Tibial artery (tissue), 1 donor: ENCODE results near the genes BEST2 and C19orf53.

- PRO-cap, result no peak
These were observed 20.1 kb downstream of the MAN2B1 start for GRCh38 chr19:12646353-12646915.

DNA sequence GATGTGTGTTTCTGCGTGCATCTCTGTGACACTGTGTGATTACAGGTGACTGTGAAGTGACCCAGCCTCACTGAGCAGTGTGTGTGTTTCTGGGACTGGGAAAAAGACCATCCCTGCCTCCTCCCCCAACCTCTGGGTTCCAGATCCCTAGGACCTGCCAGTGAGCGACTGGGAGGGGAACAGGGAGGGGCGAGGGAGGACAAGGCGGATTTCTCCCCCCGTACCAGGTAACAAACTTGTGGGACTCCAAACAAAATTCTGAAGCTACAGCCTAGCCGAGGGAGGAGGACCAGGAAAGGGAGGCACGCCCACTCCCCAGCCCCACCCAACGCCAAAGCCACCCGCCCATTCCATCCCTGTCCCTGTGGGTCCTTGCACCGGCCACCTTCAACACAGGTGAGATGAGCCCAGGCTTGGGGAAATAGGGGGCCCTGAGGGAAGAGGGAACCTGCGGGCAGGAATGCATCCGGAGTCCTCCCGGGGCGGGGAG is at the start of gene BEST2:
Gene BEST2 (plus strand): TSS at position 348 of the 490 bp plus-strand sequence.
- PRO-cap, result no peak

DNA sequence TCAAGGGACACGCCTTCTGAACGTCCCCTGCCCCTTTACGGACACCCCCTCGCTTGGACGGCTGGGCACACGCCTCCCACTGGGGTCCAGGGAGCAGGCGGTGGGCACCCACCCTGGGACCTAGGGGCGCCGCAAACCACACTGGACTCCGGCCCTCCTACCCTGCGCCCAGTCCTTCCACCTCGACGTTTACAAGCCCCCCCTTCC is 1.4 kb downstream of the JUNB start:
- PRO-cap, result bidirectional peak, plus-strand start at position 44 of the sequence, minus-strand start outside the sequence

GRCh38 chr19:12841053-12841967 is 3.0 kb downstream of the MAST1 start:
- PRO-cap, result no peak

- PRO-cap, result no peak
These were observed 1.1 kb upstream of the CALR start for GRCh38 chr19:12937219-12937718.

DNA sequence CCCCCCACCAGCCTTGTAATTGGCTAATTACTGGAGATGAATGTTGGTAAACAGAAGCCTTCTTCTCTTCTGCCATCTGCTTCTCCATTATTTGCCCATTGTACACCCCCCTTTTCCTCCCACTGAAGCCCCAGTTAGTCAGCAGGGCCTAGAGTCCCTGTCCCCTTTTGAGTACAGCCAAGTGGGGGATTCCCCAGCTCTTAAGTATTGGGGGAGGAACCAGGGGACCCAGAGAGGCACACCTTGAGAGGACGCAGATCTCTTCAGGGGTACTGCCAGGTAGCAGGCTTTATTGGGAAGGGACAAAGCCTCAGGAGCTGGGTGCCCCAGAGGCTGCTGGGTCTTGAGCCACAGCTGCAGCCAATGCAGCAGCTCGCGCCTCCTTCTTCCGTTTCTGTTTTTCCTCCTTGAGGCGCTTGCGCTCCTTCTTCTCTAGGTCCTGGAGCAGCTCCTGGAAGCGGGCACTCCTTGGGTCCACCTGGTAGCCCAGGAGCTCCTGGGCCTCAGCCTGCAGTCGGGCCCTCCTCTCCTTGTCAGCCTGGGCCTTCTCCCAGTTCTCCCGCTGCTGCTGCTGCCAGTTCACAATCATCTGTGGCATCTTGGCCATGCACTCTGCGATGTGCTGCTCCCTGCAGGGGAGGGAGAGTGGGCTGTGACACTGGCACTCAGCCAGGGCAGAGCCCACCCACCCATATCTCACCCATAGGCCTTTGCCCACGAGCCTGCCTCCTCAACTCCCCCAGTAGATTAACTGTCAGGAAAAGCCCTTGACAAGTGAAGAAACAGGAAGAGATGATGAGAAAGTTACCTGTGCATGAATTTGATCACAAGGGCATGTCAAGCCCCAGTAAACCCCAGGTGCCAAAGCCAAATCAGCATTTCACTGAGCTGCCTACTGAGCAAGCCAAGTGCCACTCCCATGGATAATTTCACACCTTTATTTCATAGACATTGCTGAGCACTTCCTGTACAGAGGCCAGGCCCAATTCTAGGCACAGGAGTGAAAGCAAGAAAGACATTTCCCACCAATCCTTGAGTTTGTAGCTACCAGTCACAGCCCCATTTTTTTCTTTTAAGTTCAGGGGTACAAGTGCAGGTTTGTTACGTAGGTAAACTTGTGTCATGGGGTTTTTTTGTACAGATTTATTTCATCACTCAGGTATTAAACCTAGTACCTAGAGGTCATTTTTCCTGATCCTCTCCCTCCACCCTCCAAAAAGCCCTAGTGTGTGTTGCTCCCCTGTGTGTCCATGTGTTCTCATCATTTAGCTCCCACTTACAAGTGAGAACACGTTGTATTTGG is 2.7 kb downstream of the GADD45GIP1 start:
- PRO-cap, result no peak

DNA sequence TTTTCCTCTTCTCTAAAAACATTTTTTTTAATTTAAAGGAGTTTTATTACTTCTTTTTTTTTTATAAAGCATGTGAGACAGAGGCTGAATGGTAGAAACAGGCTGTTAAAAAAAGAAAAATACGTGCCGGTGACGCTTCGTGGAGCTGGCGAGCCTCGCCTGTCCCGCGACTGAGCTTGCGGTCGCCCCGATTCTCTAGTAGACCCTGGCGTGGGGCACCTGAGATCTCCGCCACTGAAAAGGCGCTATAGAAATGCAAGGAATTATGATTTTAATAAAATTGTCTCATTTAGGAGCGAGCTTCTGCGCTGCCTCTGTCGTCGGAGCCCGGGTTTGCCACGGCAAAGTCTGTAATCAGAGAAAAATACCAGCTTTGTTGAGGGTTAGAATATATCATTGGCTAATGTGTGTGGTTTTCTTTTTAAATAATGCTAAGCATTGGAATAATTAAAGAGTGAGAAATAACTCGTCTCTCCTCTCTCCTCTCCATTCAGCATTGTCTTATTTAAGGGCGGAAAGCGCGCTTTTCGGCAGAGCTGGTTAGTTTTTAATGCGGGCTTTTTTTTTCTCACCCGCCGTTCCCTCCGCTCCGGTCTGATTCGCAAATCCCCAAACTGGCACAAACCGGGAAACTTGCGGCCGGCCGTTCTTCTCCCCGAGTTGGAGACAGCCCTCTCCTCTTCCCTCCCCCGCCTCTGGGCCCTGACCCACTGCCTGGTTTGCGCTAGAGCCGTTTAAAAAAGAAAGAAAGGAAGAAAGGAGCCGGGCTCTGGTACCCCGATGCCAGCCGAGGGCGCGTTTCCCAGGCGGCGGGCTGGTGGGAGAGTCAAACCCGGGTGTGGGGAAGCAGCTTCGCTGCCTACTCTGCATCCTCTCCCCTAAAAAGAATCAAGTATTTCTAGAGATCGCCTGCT is 18.6 kb downstream of the NFIX start:
- PRO-cap, result no peak

- PRO-cap, result no peak
These were observed 30.8 kb downstream of the NFIX start for GRCh38 chr19:13025541-13026936.

DNA sequence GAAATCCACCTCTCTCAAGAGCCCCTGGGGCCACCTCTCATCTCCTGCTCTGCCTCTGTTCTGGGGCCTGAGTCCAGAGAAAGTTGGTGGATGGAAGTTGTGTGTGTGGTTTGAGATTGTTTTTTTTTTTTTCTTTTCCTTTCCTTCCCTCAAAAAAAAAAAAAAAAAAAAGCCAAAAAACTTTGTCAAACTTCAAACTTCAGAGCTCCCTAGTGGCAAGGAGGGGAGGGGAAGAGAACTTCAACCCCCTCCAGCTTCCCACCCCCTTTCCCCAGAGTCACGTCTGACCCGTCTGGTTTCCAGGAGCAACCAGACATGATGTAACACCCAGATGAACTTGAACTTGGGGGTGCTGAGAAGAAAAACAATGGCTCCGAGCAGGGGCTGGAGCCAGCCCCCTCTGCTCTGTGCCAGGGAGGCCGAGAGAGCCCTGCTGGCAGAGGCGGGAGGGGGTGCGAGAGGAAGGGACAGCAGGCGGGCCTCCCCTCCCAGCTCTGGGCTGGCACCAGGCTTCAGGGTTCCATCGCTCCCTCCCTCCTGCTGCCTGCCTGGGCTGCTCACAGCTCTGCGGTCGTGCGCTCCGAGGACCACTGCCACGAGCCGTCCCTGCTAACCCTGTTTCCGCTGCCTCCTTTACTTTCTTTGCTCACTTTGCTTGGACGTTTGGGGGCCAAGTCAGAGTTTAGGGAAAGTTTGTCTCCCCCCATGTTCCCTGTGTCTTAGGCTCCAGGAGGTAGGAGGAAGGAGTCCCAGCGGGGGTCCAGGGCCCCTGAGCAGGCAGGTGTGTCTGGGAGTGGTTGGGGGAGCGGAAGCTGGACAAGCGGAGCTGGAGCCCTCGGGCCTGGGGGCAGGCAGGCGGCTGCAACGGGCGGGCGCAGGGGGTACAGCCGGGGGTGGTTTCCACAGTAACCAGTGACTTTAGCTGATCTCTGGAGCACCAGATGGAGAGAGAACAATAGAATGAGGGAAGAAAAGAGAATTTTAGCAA is 11.1 kb downstream of the LYL1 start:
- PRO-cap, result unidirectional peak, plus-strand start at position 439 of the sequence; unidirectional peak, plus-strand start at position 560 of the sequence

- PRO-cap, result no peak
These were observed 1.2 kb downstream of the LYL1 start for GRCh38 chr19:13101195-13102136.

DNA sequence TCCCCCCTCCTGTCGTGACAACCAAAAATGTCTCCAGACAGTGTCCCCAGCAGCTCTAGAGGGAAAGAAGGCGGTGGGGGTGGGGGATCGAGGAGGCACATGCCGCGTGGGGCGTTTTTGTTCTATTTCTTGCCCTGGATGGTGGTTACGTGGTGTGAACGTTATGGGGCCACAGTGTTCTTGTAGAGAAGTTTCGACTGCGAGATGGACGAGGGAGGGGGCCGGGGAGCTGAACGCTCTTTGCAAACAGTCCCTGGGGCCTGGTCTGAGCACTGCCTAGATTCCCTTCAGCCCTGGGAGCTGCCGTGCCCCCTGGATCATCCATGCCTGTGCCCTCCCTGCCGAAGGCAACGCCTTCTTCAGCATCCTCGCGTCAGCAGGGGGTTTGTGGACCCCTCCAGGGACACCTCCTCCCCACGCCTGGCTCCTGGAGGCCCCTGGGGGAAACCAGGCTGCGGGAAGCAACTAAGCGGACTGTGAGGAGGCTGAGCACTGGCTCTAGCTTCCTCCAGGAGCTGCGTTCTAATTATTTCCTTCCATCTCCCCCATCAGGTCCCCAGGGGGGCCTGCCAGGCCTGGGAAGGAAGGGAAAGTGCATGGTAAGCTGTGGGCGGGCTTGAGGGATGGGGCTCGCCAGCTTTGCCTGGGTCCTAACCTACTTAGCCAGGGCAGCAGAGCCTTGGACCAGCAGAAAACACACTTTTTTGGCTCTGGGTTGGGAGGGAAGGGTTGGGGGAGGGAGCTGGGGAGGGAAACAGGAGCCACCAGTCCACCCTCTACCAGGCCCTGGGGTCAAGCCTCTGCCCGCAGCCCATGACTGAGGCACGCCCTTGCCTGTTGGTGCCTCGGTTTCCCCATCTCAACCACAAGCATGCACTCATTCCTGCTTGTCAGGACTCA is 131.6 kb downstream of the IER2 start:
- PRO-cap, result no peak

DNA sequence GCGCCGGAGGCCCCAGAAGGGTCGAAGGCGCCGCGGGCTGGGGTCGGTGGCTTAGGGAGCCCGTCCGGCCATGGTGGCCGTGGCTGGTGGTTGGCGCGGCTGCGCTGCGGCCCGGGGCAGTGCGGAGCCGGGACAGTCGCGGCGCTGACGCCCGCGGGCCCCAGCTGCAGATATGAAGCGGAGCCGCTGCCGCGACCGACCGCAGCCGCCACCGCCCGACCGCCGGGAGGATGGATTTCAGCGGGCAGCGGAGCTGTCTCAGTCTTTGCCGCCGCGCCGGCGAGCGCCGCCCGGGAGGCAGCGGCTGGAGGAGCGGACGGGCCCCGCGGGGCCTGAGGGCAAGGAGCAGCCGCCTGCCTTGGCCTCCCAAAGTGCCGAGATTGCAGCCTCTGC is 45.2 kb upstream of the YJU2B start:
- PRO-cap, result no peak

DNA sequence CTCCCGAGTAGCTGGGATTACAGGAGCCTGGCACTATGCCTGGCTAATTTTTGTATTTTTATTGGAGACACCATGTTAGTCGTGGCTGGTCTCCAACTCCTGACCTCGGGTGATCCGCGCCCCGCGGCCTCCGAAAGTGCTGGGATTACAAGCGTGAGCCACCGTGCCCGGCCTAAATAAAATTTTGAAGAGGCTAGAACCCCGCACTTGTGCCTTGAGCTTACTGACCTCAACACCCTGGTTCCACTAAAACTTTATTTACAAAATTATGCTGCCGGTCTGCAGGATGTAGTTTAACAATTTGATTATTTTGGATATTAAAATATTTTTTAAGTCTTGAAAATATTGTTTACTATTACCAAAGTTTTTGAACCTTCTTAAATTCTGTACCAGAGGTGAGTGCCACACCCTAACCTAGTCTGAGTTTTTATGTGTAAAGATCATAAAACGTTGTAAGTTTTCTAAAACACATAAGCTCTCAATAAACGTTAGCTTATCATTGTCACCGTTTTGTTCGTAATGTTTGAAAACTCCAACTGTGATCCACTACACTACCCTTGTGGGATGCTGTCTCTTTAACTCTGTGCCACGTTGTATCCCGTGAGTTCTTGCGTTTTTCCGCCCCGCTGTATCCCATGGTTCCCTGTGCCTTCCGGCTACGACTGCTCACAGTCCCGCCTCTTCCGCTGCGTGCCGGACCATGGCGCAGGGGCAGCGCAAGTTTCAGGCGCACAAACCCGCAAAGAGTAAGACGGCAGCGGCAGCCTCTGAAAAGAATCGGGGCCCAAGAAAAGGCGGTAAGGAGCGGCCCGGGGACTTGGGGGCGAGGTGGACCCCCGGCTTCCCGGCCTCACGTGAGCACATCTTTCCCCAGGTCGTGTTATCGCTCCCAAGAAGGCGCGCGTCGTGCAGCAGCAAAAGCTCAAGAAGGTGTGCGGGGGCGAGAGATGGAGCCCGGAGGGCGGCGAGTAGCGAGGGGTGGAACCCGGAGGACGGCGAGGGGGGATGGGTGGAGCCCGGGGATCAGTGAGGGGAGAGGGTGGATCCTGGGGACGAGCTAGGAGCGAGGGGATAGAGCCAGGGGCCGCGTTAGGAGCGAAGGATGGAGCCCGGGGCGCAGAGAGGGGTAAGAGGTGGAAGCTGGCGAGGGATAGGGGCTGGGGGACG is at the start of gene C19orf53:
Gene C19orf53 (plus strand): TSS at position 679 of the 1,167 bp plus-strand sequence.
- PRO-cap, result bidirectional peak, plus-strand start at position 689 of the sequence, minus-strand start at position 521 of the sequence

- PRO-cap, result no peak
These were observed 851 bp upstream of the ZSWIM4 start for GRCh38 chr19:13794332-13794852.

- PRO-cap, result unidirectional peak, minus-strand start at chr19:13796874
These were observed 1.3 kb downstream of the ZSWIM4 start for GRCh38 chr19:13796274-13797258.

GRCh38 chr19:13835581-13836531 is 40.6 kb downstream of the ZSWIM4 start:
- PRO-cap, result no peak

GRCh38 chr19:13838703-13839446 is 38.1 kb upstream of the NANOS3 start:
- PRO-cap, result bidirectional peak, plus-strand start at chr19:13839202, minus-strand start at chr19:13839001

DNA sequence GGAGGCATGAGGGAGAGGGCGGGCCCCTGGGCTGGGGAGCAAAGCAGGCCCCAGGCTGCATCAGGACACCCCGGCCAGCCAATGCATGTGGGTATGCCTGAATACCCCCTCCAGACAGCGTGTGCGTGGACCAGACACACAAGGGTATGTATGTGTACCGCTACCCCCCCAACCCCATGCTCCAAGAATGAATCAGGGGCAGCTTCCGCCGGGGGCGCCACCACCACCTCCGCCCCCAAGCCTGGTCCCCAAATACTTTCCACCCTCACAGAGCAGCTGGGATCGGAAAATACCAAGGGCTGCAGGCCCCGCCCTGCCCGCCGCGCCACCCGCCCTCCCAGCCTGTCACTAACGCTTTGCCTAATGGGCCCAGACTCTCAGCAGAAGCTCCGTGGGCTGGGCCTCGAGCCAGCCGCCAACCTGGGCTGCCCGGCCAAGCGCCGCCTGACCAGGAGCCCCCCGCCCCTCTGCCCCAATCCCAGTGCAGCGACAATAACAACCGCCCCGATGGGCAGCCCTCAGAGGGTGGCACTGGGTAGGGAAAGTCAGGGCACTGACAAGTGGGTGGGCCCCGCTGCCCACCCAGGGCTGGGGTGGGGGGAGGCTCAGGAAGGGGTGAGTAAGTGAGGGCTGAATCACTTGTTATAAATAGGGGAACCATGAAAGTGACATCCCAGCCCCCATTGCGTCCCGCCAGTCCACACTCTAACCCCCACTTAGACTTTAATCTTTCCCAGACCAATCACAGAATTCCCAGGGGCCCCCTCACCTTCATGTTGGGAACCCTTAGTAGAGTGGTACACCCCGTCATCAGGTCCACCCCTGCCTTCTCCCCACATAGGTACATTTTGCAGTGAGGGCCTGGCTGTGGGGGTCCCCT is 37.2 kb upstream of the NANOS3 start:
- PRO-cap, result bidirectional peak, plus-strand start at position 383 of the sequence, minus-strand start at position 555 of the sequence

DNA sequence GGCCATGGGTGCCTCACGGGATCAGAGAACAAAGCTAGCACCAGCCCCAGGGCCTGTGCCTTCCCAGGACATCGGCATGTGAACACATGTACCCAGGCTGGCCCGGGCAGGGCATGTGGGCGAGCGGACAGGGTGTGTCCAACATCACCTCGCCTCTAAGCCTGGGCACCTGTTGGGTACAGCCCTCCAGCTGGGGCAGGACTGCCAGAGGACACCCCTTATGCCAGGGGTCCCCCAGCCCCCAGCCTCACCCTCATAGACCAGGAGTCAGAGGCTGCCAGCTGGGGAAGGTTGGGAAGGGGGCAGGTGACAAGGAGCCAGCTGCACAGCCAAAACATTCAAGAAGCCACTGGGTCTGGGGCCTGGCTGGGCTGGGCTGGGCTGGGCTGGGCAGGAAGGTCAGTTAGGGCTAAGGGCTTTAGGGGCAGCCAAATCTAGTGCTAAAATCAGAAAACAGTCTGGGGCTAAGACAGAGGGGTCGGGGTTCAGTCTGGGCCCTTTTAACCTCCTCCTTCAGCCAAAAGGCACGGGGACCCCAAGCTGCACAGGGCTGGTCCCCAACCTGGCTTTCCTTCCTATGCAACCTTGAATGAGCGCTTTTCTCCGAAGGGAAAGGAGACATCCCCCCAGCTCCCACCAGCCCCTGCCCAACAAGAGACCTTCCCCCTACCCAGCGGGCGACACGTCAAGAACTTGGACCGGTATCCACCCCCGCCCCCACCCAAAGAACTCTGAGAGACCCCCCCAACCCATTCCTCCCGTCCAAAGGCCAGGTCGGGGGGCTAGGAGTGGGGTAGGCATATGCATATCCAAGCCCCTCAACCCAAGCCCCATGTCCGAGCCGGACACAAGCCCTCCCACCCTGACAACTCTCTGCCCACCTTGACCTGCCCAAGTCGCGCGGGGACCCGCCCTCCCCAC is 35.2 kb upstream of the NANOS3 start:
- PRO-cap, result bidirectional peak, plus-strand start at position 341 of the sequence, minus-strand start at position 76 of the sequence

DNA sequence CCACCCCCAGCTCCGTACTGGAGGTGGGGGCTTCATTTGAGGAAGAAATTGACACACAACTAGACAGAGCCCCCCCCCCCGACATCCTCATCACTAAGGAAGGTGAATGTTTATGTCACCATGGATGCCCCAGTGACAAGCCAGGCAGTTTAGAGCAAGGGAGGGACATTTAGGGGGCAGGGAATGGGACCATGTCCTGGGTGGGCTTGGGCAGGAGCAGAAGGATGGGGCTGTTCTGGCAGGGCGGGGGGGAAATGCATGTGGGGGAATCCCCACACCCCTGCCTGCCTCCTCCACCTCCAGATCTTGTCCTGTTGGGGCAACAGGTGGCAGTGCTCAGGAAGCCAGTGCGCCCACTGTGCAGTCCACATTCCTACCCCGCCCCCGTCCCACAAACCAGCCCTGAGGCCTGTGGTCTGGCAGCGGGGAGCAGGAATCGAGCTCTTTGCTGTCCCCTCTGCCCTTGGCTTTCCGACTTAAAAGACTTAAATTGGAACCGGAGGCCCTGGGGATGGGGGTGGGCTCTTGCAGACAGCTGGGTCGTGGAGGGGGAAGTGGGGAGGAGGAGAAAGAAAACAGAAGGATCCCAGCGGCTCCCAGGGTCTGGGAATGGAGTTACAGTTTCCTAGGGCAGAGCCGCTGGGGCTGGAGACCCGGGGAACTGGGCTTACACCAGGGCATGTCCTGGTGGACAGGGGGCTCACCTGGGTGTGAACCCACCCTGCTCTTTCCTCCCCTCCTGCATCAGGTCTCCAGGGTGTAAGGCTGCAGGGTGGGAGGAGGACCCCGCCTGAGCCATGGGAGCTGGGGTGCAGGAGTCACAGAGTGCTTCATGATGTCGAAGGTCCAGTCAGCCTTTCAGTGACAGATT is 4.3 kb downstream of the NANOS3 start:
- PRO-cap, result no peak